ENCODE measurements around the gene NAV1.

- PRO-cap, 2 experiments: no peak in any of the 2 experiments
Observed at GRCh38 chr1:201284008-201284360, 678 bp downstream of the PKP1 start.

GRCh38 chr1:201301727-201302388 is 18.6 kb downstream of the PKP1 start:
- PRO-cap, 2 experiments: no peak in any of the 2 experiments

- PRO-cap, 2 experiments: no peak in any of the 2 experiments
Observed at GRCh38 chr1:201307739-201308514, 24.6 kb downstream of the PKP1 start.

GRCh38 chr1:201311419-201312314 is 28.4 kb downstream of the PKP1 start:
- PRO-cap, 2 experiments: no peak in any of the 2 experiments

- PRO-cap, 2 experiments: no peak in any of the 2 experiments
Observed at GRCh38 chr1:201346246-201347102, 31.0 kb downstream of the TNNT2 start.

- PRO-cap, 2 experiments: no peak in any of the 2 experiments
Observed at GRCh38 chr1:201358623-201359399, 18.7 kb downstream of the TNNT2 start.

GRCh38 chr1:201364948-201365576 is 12.4 kb downstream of the TNNT2 start:
- PRO-cap, 2 experiments: peak in 2 of 2 experiments; most common minus-strand start chr1:201365469 (in 1)

- PRO-cap, 2 experiments: no peak in any of the 2 experiments
Observed at GRCh38 chr1:201386326-201387230, 9.1 kb upstream of the TNNT2 start.

- PRO-cap, 2 experiments: no peak in any of the 2 experiments
Observed at GRCh38 chr1:201486066-201486772, 17.2 kb upstream of the PHLDA3 start.

GRCh38 chr1:201505120-201505845 is 1.6 kb downstream of the CSRP1 start:
- PRO-cap, 2 experiments: peak in 2 of 2 experiments; most common plus-strand start chr1:201505727 (in 1); most common minus-strand start chr1:201505587 (in 2)

DNA sequence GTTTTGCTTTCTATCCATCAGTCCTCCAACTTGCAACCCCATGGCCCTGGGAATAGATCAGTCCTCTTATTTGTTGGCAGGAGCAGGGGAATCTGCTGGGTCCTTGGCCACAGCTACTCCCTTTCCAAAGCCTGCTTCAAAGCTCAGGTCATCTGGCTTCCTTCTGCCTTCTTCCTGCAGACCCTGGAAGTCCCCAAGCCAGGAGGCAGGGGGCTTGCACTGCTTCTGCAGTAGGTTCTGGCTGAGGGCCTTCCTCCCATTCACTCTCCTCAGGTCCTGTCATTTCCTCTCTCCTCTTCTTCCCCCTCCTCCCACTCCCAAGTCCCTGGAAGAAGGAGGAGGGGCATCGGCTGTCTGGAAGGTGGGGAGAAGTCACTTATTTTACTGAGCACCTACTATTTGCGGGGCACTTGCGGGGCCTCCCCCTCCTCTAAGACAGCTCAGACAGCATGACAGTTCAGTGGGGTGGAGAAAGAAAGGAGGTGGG is 785 bp upstream of the NAV1 start:
- PRO-cap, 2 experiments: no peak in any of the 2 experiments

DNA sequence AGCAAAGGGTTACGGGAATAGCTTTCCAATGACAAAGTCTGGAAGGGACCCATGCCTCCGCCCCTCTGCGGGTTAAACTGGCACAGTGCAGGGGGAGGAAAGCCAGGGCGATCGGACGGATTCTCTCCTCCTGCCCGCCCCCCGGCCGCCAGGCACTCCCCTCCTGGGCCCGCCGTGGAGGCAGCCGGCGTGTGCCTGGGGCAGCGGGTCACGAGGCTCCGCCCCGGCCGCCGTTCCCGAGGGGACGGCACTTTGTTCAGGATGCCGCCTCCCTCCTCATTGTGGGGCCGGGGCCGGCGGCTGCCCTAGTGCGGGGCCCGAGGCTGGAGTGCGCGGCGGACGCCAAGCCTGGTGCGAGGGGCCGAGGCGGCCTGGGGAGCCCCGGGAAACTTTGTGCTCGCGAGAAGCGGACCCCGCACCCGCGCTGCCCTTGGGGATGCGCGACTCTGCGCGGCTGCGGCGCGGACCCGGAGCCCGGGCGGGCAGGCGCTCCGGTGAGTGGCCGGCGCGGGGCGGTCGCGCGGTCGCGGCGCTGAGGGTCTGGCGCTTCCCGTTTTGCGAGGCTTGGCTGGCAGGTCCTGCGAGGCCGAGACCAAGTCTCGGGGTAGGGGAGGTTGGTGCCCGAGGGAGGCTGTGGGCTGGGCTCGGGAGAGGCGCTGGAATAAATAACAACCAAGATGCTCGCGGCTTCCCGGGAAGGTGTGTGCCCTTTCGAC is at the start of gene NAV1:
Gene NAV1, plus strand, starts transcription at position 279 of the 716 bp plus-strand sequence.
- PRO-cap, 2 experiments: peak in 2 of 2 experiments; most common plus-strand start position 279 of the sequence (in 2); most common minus-strand start position 186 of the sequence (in 1)

GRCh38 chr1:201555467-201555930 is 16.6 kb downstream of the NAV1 start:
- PRO-cap, 2 experiments: peak in 1 of 2 experiments; most common plus-strand start chr1:201555807 (in 1); most common minus-strand start chr1:201555663 (in 1)

DNA sequence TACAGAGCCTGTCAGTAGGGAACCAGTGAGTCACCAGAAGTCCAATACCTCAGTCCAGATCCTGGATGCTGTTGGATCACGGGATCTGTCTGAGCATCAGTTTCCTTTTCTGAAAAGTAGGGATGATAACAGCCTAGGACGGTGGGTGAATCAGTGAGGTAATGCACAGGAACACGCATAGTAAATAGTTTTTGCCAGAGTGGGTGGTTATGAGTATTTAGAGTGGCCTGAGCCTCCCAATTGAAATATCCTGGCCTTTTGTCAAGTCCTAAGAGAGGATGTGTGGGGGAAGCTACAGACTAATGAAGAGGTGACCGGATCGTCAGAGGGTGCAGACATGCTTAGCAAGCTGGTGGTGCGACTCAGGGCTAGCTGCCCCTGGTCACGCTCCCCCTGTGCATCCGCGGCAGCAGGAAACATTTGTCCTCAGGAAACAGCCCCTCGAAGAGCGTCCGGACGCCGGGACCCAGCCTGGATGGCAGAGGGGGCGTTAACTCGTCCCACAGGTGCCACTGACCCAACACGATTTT is 24.0 kb downstream of the NAV1 start:
- PRO-cap, 2 experiments: no peak in any of the 2 experiments

- PRO-cap, 2 experiments: no peak in any of the 2 experiments
Observed at GRCh38 chr1:201880876-201881393, 7.8 kb upstream of the SHISA4 start.

- PRO-cap, 2 experiments: peak in 1 of 2 experiments; most common plus-strand start chr1:201897343 (in 1); most common minus-strand start chr1:201897218 (in 1)
Observed at GRCh38 chr1:201897082-201897764, 8.5 kb downstream of the SHISA4 start.

DNA sequence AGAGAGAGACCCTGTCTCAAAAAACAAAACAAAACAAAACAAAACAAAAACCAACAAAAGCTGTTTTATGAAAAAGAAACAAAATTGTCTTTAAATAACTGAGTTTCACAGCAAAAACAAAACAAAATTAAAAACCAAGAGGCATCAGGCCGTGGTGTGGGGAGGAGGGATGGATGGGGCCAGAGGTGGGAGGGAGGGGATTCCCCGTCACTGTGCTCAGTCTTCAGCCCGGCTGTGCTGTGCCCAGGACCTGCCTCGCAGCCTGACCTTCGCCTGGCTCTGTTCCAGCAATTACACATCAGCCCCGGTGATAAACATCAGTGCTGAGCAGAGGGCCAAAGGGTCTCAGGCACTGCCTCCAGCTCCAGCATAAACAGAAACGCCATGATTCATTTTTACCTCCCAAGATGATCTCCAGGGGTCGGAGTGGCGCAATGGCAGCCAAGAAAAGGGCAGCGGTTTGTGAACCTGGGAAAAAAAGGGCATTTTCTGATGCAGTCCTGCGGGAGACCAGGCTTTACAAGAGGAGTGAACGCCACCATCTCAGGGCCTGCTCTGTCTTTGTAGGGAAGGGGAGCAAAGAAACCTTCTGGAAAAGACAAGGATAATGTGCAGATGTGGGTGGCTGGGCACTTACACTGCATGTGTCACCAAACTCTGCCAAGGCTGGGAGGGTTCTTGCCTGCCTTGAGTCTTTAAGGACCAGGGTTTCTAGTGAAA is 28.0 kb downstream of the SHISA4 start:
- PRO-cap, 2 experiments: no peak in any of the 2 experiments

DNA sequence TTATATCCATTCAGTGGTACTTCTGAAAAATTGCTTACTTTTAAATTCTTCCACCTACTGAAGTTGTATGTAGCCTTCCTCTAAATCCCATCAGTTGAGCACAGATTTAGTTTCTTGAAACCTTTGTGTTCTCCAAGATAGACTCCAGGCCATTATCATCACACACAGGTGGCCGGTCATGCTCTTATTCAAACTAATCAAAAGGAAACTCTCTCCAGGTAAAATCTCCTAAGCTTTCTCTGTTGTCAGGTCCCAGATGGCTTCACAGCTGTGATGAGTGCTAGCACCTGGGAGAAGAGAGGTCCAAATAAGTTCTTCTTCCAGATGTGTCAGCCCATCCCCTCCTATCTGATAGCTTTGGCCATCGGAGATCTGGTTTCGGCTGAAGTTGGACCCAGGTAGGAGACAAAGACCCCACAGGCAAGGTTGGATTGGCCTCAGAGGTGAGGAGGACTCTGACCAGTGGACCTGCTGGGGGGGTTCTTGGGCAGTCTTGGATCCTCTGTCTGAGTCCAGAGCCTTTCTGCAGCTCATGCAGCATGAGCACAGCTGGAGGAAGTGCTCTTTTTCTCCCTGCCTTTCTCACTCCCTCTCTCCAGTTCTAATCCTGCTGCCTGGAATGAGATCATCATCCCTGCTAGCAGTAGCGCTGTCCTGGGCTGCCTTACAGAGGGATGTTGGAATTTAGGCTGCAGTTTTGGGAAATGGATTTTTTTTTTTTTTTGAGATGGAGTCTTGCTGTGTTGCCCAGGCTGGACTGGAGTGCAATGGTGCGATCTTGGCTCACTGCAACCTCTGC is 6.9 kb downstream of the RNPEP start:
- PRO-cap, 2 experiments: no peak in any of the 2 experiments

DNA sequence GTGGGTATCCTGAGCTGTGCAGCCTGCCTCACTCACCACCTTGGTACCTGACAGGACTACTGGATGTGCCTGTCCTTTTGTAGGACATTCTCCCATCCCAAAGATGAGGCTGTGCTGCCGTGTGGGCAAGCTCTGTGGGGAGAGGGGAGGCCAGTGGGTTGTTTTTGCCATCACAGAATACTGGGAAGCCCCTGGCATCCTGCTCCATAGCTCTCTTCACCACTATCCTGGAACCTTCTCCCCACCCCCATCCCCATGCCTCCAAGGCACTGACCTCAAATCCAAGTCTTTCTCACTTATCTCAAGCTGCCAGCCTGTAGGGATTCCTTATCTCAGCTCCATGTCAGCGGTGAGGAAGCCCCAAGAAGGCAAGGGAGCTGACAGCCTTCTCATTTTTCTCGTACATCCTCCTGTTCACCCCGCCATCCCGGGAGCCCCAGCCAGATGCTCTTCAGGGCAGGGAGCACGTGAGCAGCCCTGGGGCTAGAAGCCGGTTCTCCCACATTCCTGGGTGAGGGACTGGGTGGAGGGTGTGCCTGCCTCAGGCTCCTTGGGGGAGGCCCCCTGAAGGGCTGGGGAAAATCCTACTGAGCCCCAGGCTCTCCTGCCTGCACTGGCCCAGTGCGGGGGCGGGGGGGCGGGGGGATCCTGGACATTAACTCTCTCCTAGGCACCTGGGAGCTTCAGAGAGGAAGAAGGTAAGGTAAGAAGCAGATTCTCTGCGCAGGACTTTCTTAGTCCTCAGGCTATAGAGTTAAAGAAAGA is 2.4 kb upstream of the ELF3 start:
- PRO-cap, 2 experiments: no peak in any of the 2 experiments

GRCh38 chr1:202159847-202160278 is 539 bp downstream of the PTPN7 start:
- PRO-cap, 2 experiments: no peak in any of the 2 experiments

All from heart right ventricle (tissue), 2 donors.